Measurements from ENCODE around the genes ZMYM5 and ZMYM2.

DNA sequence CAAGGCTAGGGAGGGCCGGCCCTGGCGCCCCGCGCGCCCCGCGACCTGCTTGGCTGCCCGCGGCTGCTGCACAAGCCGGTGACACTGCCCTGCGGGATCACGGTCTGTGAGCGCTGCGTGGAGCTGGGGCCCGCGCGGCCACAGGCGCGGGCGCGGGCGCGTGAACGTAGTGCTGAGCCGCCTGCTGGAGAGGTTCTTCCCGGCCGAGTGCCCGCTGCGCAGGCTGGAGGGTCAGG, 572.3 kb downstream of the TUBA3C start:
- PRO-cap, 2 experiments = no peak in any of the 2 experiments
- RAMPAGE, long total RNA, 4 experiments = no peak in any of the 4 experiments

GRCh38 chr13:19153967-19154400, 27.6 kb downstream of the TUBA3C start:
- PRO-cap, 2 experiments = no peak in any of the 2 experiments
- RAMPAGE, long total RNA, 4 experiments = no peak in any of the 4 experiments

GRCh38 chr13:19243852-19244307, 62.3 kb upstream of the TUBA3C start:
- PRO-cap, 2 experiments = no peak in any of the 2 experiments
- RAMPAGE, long total RNA, 4 experiments = no peak in any of the 4 experiments

DNA sequence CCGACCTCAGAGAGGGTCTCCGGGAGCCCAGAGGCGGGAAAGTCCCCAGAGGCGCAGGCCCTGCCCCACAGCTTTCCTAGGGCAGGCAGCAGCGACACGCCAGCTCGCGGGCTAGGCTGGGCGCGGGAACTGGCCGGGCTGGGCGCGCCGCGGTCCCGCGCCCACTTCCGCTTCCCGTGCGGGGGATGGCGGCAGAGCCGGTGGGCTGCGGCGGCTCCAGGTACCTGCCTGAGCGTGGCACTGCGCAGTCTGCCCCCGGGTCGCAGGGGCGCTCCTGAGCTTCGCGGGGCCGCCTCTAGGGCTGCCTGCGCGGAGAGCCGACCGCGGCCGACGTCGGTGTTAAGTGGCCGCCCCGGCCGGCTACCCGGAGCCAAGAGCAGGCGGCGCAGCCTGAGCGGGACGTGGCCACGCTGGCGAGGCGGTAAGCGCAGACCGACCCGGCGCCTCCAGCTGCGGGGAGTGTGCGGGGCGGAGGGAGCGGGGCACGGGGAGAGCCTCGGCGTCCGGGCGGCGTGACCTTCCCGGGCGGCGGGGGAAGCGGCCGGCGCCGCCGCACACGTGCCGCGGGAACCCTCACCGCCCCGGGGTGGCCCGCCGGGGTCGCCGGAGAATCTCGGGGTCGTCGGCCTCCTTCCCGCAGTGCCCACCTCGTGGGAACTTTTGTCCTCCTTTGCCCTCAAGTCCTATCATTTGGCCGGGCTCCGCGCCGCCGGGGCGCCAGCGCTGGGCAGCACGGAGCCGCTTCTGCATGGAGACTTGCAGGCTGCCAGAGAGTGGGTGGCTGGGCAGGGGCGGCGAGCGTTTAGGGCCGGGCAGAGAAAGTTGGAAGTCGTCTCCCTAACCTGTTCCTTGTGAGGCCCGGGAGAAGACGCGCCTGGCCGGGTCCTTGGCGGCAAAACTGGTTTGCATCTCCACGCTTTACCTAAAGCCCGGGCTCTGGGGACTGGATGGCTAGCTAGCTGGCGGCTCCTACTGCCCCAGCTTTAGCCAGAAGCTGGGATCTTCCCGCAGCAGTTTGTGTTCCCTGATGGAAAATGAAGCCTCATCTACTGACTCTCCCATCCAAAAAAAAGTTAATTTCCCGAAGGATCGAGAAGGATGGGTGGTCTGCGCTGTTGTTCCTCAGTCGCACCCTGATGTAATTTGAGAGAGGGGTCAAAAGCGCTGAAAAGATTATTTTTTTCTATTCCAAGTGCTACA, 31.3 kb upstream of the MPHOSPH8 start:
- PRO-cap, 2 experiments = no peak in any of the 2 experiments
- RAMPAGE, long total RNA, 4 experiments = no peak in any of the 4 experiments

DNA sequence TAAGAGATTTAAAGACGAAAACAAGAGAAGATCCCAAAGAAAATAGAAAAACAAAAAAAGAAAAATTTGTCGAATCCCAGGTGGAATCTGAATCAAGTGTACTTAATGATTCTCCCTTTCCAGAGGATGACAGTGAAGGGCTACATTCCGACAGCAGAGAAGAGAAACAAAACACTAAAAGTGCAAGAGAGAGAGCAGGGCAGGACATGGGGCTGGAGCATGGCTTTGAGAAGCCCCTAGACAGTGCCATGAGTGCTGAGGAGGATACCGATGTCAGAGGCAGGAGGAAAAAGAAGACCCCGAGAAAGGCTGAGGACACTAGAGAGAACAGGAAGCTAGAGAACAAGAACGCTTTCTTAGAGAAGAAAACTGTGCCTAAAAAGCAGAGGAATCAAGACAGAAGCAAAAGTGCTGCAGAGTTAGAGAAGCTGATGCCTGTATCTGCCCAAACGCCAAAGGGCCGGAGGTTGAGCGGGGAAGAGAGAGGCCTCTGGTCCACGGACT, 13.4 kb downstream of the MPHOSPH8 start:
- PRO-cap, 2 experiments = no peak in any of the 2 experiments
- RAMPAGE, long total RNA, 4 experiments = no peak in any of the 4 experiments

GRCh38 chr13:19685753-19686672, 52.6 kb downstream of the MPHOSPH8 start:
- PRO-cap, 2 experiments = no peak in any of the 2 experiments
- RAMPAGE, long total RNA, 4 experiments = no peak in any of the 4 experiments

DNA sequence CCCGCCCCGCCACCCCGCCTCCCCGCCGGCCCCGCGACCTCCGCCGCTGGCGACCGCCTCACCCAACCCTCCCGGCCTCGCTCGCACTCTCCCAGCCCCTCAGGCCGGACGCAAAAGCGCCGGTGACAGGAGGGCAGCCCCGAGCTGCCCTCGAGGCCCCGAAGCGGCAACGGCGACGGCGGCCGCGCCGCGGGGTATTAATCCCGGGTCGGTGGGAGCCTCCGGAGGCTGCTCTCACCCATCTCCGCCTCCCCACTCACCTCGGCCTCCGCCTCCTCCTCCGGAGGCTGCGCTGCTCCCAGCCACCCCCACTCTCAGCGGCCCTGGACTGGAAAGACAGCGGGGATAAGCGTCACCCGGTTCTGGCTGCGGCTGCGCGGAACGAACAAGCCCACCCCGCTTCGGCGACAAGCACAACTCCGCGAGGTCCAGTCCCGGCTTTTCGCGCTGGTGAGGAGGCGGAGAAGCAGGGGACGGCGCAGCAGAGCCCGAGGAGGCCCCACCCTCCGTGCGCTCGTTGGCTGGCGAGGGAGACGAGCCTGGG, at the start of gene ZMYM5:
TSS of gene ZMYM5 (minus strand) at position 460 of the 544 bp plus-strand sequence.
- PRO-cap, 2 experiments = peak in 2 of 2 experiments; most common plus-strand start position 102 of the sequence (in 1); most common minus-strand start position 319 of the sequence (in 1)
- RAMPAGE, long total RNA, 4 experiments = start-site peak on the minus strand in 3 of 4 experiments, centred at positions 304 to 452 of the sequence, 33 to 102 reads per replicate

DNA sequence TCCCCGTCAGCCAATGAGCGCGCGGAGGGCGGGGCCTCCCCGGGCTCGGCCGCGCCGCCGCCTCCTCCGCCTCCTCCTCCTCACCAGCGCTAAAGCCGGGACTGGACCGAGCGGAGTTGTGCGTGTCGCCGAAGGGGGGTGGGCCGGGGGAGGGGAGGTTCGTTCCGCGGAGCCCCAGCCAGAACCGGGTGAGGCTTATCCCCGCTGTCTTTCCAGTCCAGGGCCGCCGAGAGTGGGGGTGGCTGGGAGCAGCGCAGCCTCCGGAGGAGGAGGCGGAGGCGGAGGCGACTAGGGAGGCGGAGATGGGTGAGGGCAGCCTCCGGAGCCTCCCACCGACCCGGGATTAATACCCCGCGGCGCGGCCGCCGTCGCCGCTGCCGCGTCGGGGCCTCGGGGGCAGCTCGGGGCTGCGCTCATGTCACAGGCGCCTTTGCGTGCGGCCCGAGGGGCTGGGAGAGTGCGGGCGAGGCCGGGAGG, at the start of gene ZMYM2:
TSS of gene ZMYM2 (plus strand) at position 74 of the 477 bp plus-strand sequence.
- PRO-cap, 2 experiments = peak in 2 of 2 experiments; most common plus-strand start position 92 of the sequence (in 1)
- RAMPAGE, long total RNA, 4 experiments = start-site peak on the plus strand in 4 of 4 experiments, centred at positions 72 to 271 of the sequence, 17 to 847 reads per replicate

DNA sequence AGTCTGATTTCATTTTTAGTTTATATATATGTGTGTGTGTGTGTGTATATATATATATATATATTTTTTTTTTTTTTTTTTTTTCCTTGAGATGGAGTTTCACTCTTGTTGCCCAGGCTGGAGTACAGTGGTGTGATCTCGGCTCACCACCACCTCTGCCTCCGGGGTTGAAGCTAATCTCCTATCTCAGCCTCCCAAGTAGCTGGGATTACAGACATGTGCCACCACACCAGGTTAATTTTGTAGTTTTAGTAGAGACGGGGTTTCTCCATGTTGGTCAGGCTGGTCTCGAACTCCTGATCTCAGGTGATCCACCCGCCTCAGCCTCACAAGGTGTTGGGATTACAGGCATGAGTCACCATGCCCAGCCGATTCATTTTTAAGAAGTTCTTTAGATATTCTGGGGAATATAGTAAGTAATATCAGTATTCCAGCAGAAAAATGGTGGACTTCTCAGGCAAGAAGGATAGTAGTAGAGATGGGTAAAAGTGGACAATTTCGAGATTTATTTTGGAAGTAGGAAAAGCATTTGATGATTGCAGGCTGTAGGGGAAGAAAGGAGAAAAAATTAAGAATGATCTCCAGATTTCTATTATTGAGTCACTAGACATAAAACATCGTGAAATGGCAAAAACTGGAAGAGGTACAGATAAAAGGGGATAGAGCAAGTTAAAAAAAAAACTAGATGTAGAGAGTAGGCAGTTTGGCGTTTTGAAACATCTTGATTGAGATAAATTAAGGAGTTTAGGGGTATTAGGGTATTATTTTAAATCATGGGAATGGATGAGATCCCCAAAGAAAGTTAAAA, 12.9 kb downstream of the ZMYM2 start:
- PRO-cap, 2 experiments = no peak in any of the 2 experiments
- RAMPAGE, long total RNA, 4 experiments = start-site peak on the plus strand in 1 of 4 experiments, centred at position 427 of the sequence, 12 reads per replicate

DNA sequence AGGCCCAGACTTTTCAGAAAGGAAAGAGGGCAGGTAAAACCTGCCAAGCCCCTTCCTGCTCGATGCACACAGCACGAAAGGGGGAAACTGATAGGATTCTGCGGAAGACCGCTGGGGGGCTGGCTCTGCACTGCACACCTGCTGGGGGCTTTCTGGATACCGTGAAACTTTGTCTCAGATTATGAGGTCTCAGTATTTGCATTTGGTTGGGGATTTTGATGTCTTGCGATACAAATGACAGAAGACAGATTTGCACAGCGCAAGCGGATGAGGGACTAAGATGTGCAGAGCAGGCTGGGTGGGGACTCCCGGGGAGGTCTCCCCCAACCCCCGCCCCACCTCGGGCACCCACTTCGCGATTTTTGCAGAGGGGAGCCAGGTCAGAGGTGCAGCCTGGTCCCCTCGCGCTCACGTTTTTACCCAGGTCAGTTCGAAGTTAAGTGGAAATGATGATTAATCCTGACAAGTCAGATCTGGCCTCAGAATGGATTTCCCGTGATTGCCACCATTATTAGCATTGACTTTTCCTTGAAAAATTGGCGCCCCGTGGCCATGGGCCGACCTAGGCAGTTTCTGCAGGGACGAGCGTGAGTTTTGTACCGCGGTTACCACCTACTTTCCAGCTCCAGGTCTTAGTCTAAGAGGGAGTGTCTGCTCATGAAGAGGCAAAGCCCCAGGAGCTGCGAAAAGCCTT, 1.2 kb upstream of the GJB2 start:
- PRO-cap, 2 experiments = no peak in any of the 2 experiments
- RAMPAGE, long total RNA, 4 experiments = no peak in any of the 4 experiments

GRCh38 chr13:20461395-20461786, 64.3 kb downstream of the CRYL1 start:
- PRO-cap, 2 experiments = no peak in any of the 2 experiments
- RAMPAGE, long total RNA, 4 experiments = no peak in any of the 4 experiments

- PRO-cap, 2 experiments = no peak in any of the 2 experiments
- RAMPAGE, long total RNA, 4 experiments = no peak in any of the 4 experiments
Measured at GRCh38 chr13:20713636-20714166, 10.2 kb downstream of the IL17D start.

DNA sequence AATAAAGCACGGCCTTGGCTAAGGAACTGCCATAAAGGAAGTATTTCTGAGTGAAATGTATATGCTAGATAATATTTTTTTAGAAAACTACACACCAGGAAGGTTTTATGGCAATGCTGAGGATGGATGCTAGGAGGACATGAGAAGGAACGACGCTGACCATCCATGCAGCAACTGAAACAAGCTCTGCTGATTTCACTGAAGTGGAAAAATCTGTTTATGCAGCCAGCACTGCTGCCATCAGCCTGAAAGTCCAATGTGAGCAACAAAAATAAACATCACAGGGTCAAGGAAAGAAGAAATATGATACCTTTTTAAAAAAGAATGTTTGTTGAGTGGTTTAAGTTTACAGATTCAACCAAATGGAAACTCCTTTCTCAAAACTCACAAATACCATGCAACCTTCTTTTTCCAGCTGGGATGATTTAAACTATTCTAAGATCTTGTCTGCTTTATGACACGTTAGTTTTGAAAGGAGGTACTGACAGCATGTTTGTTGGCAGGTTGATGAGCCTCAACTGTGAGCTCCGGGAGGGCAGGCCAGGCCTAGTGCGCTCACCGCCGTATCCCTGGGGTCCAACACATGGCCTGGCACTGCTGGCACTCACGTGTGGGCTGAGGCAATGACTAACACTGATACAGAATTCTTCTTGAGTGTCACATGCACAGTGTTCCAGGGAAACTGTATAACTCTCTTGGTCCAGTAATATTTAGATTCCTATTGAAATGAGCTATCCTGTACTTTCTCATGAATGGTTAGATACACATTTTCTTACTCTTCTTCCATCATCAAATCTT, 46.7 kb downstream of the LATS2 start:
- PRO-cap, 2 experiments = no peak in any of the 2 experiments
- RAMPAGE, long total RNA, 4 experiments = no peak in any of the 4 experiments

- PRO-cap, 2 experiments = no peak in any of the 2 experiments
- RAMPAGE, long total RNA, 4 experiments = no peak in any of the 4 experiments
Measured at GRCh38 chr13:21033937-21034745, 27.2 kb downstream of the LATS2 start.

GRCh38 chr13:21435862-21436381, 23.2 kb downstream of the ZDHHC20 start:
- PRO-cap, 2 experiments = peak in 2 of 2 experiments; most common plus-strand start chr13:21436098 (in 1); most common minus-strand start chr13:21435980 (in 1)
- RAMPAGE, long total RNA, 4 experiments = no peak in any of the 4 experiments

- PRO-cap, 2 experiments = peak in 1 of 2 experiments; most common plus-strand start chr13:21673963 (in 1); most common minus-strand start chr13:21673842 (in 1)
- RAMPAGE, long total RNA, 4 experiments = no peak in any of the 4 experiments
Measured at GRCh38 chr13:21673365-21674584, 2.9 kb downstream of the FGF9 start.

- PRO-cap, 2 experiments = no peak in any of the 2 experiments
- RAMPAGE, long total RNA, 4 experiments = no peak in any of the 4 experiments
Measured at GRCh38 chr13:21801879-21802264, 131.0 kb downstream of the FGF9 start.

DNA sequence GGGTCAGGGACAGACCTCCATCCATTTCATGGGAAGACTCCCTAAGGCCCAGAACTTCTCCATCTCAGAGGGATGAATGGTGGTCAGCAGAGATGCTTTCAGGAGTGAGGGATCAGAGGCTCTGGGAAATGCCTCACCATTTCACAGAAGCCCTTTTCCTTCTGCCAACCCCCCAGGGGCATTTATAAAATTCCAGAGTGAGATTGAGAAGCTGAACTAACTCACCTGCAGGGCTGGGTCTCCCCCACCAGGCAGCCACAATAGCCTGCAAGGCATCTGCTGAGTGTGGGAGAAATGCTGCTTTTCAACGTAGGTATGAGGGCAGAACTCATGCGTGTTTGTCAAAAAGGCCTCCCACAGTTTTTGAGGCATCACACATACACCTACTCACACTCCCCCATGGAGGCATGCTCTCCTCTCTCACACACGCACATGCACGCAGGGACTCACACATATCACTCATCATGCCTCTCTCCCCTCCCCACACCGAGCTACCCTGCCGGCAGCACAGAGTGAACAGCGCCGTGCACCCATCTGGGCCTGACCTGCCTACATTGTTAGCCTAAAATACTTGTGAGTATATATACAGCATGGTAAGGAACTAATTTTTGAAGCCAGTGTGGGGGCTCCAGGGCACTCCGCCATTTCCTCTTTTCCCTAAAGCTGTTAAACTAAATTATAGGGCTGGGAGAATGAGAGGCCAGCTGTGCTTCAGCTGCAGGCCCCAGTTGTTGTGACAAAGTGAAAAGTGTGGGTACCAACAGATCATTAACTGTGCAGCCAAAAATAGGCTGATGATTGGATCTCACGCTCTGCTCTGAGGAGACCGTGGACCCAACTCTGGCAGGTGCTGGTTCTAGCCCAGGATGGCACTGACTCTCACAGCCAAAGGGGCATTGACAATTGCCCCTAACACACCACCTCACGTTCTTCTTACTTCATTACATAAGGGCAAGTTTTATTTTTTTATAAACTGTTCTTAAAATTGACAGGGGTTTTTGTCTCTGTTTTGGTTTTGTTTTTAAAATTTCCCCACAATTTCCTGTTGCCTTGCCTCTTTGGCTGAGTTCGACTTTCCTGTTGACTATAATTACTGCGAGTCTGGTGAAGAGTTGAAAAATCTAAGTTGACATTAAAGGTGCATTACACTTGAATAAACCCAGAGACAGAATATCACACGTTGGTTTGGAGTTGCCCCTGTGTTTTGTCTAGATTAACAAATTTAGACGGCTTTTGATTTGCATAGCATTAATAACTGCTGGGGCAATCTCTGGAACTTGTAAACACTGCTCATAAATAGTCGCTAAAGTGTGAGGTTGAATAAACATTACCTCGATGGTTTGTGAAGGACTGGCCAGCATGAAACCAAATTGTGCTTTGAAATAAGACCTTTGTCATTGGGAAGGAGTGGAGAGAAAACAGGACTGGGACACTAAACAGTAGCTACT, 390.9 kb downstream of the FGF9 start:
- PRO-cap, 2 experiments = no peak in any of the 2 experiments
- RAMPAGE, long total RNA, 4 experiments = no peak in any of the 4 experiments

- PRO-cap, 2 experiments = peak in 1 of 2 experiments; most common plus-strand start chr13:23375832 (in 1)
- RAMPAGE, long total RNA, 4 experiments = no peak in any of the 4 experiments
Measured at GRCh38 chr13:23375694-23376281, 57.7 kb downstream of the SACS start.

DNA sequence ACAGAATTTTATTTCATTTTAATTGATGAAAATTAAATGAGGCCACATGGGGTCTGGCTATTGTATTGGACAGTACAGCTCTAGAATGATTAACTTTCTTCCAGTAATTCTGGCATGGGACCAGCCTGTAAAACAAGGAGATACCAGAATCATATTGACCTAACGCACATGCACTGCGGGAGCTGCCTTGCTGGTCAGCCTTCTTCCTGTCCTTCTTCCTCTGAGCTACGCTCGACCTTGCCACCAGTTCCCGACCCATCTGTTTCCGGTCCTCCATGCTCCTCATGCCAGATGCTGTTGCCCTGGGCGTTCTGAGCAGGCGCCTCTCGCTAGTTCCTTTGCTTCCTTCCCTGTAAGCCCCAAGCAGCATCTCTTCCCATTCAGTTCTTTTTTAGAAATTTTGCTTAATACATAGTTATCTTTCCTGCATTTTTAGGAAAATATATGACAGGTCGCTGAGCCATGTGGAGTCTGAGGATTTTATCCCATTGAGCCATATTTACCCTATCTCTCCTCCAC, 38.5 kb downstream of the TNFRSF19 start:
- PRO-cap, 2 experiments = no peak in any of the 2 experiments
- RAMPAGE, long total RNA, 4 experiments = no peak in any of the 4 experiments